ENCODE measurements around a stretch of chr3.

GRCh38 chr3:184524988-184525267 lies 36.7 kb upstream of the EPHB3 start:
- PRO-cap: no peak
- RAMPAGE, long total RNA, 4 experiments: no peak in any of the 4 experiments

DNA sequence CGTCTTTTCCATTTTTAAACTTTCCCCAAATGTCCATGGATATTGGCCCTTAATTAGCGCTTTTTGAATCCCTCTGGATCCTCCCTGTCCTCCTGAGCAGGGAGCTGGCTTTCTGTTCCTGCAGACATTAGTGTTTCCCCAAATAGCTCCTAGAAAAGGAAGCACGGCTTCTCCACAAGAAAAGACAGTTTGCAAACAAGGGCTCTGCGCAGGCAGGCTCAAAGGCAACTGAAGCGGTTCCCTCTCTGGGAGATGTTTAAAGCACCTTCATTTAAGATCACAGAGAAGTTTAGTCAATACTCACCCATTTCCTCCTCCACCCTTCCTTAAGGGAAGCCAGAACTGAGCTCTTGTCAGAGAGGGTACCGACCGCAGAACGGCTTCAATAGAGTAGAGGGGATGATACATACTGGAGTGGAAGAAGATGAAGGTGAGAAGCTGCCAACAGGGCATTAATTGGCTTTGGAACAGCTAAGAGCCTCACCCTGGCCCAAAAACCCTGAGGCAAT lies 5.0 kb upstream of the EPHB3 start:
- PRO-cap: no peak
- RAMPAGE, long total RNA, 4 experiments: no peak in any of the 4 experiments

DNA sequence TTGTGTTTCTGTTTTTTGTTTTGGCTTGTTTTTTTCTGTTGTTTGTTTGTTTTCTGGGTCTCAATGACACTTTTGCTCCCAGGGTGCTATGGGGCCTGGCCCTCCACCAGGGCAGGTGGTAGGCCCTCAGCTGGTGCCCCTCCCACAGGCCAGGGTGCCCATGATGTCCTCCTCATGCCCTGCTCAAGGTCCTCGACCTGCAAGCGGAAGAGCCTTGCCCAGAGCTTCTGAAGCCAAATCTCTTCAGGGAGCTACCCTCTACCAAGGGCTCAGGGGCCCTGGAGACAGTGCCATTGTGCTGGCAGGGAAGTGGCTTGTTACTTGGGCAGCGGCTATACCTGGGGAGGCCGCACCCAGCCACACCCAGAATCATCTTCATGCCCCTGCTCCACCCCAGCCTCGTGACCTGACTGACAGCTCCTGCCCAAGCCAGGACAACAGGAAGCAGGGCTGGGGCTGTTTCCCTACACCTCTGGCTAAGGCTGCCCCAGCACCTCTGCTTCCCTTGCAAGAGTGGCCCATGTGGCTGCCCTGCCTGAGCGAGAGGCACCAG lies 5.3 kb downstream of the EPHB3 start:
- PRO-cap: no peak
- RAMPAGE, long total RNA, 4 experiments: no peak in any of the 4 experiments

GRCh38 chr3:184592376-184593438 lies 31.1 kb downstream of the EPHB3 start:
- PRO-cap: no peak
- RAMPAGE, long total RNA, 4 experiments: no peak in any of the 4 experiments

- PRO-cap: no peak
- RAMPAGE, long total RNA, 4 experiments: no peak in any of the 4 experiments
Measured at GRCh38 chr3:184710414-184711328, 1.2 kb downstream of the MAGEF1 start.

DNA sequence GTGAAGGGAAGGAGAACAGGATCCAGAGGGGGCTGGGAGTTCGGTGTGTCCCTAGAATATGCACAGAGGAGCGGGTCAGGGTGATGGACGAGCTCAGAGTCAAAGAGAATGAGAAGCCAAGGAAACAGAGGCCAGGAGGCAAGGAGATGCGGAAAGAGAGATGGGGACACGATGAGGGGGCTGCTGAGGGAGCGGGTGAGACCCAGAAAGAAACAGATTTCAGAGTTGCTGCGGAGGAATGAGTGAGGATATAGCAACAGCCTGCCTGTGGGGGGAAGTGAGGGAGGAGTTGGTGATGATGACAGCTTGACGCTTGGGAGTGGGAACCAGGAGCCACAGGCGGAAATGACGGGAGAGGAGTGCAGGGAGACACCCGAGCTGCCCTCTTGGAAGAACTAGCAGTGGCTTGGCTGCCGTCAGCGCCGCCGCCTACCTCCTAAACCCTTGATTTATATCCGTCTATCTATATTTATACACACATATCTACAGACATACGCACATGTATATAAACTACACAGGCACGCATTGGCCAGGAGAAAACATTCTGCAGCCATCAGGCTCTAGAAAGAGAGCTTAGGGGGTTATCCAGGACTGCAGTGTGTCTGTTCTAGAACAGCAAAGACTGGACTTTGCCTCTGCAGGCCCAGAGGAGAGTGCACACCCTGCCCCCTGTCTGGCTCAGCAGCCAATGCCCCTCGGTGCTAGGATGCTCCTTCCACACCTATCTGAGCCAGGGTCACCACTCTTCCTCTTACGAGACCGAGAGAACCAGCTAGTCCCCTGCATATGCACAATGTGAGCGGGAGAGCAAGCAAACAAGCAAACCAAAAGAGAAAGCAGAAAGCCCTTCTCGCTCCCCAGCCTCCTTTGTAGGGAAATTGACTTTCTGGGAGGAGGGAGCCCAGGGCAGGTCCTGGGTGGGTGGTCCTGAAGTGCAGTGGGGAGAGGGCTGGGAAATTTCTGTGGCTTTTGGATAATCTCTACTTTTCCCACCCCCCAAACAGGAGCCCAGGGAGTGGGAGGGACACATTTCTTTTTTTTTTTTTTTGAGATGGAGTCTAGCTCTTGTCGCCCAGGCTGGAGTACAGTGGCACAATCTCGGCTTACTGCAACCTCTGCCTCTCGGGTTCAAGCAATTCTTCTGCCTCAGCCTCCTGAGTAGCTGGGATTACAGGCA lies 45.3 kb upstream of the MAGEF1 start:
- PRO-cap: no peak
- RAMPAGE, long total RNA, 4 experiments: no peak in any of the 4 experiments

DNA sequence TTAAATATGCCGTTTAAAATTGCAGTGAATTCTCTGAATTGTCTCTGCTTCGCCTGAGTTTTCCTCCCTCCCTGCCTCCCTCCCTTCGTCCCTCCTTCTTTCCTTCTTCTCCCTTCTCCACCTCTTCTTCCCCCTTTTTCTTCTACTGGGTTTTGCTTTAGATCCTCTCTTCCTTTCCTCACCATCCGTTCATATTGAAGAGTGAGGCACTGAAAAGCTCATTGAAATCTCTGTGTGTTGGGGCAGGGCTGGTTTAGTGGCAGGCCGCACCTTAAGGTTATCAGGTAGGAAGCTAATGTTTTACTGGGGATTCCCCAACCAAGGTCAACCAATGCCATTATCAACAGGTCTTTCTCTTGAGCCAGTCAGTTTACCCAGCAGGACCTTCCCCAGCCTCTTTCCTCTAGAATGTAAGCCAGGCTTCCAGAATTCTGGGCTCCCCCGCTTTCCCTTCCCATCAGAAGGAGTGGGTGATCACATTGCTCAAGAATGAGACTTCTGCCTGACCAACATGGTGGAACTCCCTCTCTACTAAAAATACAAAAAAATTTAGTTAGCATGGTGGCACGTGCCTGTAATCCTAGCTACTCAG lies 11.6 kb upstream of the VPS8 start:
- PRO-cap: no peak
- RAMPAGE, long total RNA, 4 experiments: no peak in any of the 4 experiments

DNA sequence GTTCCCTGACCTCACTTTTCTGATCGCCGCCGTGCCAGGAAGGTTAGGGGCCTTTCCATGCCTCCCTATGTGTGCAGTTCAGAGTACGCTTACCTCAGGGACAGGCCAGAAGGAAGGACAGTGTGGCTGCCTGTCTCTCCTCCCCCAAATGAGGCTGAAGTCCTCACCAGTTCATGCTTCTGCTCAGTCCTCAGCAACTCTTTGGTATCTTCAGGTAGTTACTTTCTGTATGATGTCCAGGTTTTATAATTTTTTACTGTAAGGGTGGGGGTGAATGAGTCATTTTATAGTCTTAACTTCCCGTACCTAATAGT lies 98.7 kb downstream of the VPS8 start:
- PRO-cap: no peak
- RAMPAGE, long total RNA, 4 experiments: no peak in any of the 4 experiments

- PRO-cap: no peak
- RAMPAGE, long total RNA, 4 experiments: no peak in any of the 4 experiments
Measured at GRCh38 chr3:185153308-185154053, 621 bp upstream of the C3orf70 start.

DNA sequence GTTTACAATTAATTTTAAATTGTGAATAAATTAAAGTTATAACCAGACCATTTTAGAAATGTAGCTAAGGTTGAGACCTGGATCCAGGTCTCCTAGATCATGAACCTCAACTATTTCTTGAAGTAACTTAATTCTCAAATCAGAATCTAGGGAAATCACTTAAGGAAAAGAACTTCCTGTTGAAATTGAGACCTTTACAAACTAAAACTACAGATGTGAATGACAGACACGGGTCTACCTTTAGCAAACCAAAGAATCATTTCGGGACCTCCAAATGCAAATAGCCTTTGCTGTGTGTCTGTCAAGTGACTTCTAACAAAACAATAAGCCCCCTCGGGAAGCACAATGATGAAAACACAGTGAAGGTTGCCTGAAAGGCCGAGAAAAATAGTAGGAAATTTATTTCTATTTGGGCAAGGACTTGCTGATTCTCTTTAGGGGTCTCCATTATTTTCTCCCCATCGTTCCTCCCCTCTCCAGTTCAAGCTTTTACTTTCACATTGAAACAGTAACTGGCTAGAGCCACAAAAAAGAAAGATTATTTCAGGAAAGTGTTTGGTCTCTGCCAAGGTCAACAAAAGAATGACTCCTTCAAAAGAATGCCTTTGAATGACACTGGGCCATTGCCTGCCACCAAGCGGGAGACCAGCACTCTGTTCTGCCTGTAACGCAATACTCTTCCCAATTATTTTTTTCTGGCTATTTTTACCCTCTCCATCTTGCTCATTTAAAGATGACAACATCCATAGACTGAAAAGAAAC lies 37.5 kb downstream of the EHHADH start:
- PRO-cap: no peak
- RAMPAGE, long total RNA, 4 experiments: no peak in any of the 4 experiments

DNA sequence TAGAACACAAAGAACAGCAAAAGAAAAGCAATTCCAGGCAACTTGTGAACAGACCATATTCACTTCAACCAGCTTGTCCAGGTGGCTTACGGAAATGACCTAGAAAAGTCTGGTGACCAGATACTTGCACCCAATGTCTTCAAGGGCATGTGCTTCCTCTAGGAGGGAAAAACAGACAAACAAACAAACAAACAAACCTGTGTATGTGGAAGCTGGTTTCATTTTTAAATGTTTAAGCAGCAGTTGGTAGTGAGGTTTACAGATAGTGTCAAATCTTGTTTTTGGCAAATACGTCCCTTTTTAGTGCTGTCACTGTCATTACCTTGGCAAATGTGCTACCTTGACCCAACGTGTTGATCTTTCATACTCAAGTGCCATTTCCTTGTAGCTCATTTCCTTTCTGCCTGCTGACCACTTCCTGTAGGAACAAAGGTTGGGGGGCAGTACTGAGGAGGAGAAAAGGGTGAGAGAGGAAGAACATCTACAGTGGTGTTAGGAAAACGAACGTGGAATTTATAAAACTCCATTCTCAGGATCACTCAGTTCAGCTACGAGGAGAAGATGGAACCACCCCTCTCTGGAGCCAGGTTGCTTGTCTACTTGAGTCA lies 15.7 kb downstream of the TMEM41A start:
- PRO-cap: no peak
- RAMPAGE, long total RNA, 4 experiments: no peak in any of the 4 experiments

GRCh38 chr3:185786101-185786573 lies 38.7 kb downstream of the IGF2BP2 start:
- PRO-cap: no peak
- RAMPAGE, long total RNA, 4 experiments: no peak in any of the 4 experiments

DNA sequence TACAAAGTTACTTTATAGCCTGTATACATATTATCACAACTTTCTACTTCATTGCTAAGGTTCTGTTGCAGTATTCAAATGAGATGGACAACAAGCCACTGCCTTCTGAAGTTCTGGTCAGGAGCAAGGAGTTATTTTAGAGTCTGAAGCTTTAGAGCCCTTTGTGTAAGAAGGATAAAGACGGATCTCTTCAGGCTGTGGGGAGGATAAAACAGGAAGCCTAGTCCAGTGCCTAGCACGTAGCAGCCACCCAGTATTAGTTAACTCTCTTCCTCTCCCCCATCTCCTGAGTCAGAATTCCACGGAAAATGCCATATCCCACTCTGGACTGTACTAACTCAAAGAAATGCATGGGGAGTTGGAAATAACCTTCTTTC lies 9.5 kb downstream of the IGF2BP2 start:
- PRO-cap: no peak
- RAMPAGE, long total RNA, 4 experiments: no peak in any of the 4 experiments

GRCh38 chr3:185932027-185932813 lies 5.6 kb downstream of the TRA2B start:
- PRO-cap: no peak
- RAMPAGE, long total RNA, 4 experiments: no peak in any of the 4 experiments

GRCh38 chr3:185935812-185936747 lies 1.7 kb downstream of the TRA2B start:
- PRO-cap: no peak
- RAMPAGE, long total RNA, 4 experiments: no peak in any of the 4 experiments

GRCh38 chr3:186103990-186104596 lies 4.8 kb downstream of the ETV5 start:
- PRO-cap: unidirectional peak, plus-strand start at chr3:186104175
- RAMPAGE, long total RNA, 4 experiments: no peak in any of the 4 experiments

- PRO-cap: no peak
- RAMPAGE, long total RNA, 4 experiments: no peak in any of the 4 experiments
Measured at GRCh38 chr3:186361229-186361503, 868 bp downstream of the DGKG start.

DNA sequence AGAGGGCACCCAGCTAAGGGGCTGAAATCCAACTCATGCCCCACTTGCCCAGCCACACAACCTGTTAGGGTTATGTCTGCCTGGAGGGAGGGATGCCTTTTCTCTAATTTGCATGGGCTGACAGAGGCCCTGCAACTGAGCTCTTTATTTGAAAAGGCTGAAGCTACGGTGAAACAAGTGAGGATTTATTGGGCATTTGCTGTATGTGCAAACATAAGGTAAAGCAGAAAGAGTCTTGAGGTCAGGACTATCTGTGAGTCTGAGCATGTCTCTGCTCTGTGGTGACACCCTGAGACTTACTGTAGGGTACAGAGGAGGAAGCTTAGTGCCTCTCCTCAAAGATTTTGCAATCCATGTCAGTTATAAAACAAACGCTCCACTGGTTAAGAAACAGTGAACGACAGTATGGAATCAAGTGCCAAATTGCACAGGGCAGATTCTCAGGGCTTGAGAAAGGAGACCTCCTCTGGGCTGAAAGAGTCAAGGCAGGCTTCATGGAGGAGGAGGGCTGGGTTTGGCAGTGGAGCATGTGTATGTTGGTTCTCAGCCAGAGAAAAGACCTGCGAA lies 3.1 kb upstream of the DGKG start:
- PRO-cap: bidirectional peak, plus-strand start at position 393 of the sequence, minus-strand start at position 298 of the sequence
- RAMPAGE, long total RNA, 4 experiments: no peak in any of the 4 experiments

- PRO-cap: no peak
- RAMPAGE, long total RNA, 4 experiments: no peak in any of the 4 experiments
Measured at GRCh38 chr3:186526150-186526713, 17.9 kb downstream of the CRYGS start.

DNA sequence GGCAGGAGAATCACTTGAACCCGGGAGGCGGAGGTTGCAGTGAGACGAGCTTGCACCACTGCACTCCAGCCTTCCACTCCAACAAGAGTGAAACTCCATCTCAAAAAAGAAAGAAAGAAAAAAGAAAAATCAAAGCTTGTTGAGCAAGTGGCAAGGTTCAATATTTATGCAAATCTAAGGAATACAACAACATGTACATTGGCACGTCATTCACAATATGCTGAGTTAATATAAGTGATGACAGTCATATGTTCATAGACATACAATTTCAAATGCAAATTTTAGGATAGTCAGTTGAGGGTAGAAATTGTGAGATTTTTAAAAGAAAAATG lies 12.5 kb upstream of the AHSG start:
- PRO-cap: no peak
- RAMPAGE, long total RNA, 4 experiments: no peak in any of the 4 experiments

All from esophagus muscularis mucosa (tissue), 4 donors.